Measurements from ENCODE around the genes PDLIM7, PROP1, HNRNPAB and PHYKPL.

DNA sequence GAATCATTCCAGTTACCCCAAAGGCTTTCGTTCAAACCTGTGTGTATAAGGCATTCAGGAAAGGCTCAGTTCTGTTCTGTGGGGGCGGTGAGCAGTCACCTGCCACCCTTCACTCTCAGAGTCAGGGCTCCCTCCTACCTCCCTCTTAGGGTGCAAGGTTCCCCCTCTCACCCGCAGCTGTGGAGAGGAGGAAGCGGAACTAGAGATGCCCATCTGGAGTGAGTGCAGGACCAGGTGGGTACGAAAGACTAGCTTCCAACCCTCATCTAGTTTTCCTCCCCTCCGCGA, 7.1 kb downstream of the PRR7 start:
- PRO-cap, result no peak

DNA sequence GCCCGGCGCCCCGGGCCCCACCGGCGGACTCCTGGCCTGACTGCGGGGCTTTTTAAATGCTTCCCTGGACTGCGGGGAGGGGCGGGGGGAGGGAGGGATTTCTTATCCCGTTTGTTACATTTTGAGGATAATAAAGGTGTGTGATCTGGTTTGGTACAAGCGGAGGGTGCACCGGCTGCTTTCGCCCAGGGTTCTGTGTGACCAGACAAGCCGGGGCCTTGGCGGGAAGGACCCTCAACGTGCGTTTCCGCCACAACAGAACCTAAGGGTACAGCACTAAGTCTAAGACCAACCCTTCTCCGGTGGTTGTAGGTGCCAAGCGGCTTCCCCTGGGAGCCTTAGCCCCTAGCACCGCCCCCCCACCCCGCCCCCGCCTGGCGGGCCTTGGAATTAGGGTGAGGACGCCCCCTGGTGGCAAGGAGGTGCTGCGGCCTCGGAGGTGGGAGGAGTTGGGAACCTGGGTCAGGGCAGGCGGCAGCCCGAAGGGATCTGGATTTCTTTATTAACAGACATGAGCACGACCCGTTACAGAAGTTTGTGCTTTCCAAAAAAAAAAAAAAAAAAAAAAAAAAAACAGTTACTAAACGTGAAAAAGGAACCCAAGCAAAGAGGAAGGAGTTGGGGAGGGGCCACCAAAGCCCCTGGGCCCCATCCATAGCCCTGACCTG, 9.6 kb downstream of the PRR7 start:
- PRO-cap, result no peak

DNA sequence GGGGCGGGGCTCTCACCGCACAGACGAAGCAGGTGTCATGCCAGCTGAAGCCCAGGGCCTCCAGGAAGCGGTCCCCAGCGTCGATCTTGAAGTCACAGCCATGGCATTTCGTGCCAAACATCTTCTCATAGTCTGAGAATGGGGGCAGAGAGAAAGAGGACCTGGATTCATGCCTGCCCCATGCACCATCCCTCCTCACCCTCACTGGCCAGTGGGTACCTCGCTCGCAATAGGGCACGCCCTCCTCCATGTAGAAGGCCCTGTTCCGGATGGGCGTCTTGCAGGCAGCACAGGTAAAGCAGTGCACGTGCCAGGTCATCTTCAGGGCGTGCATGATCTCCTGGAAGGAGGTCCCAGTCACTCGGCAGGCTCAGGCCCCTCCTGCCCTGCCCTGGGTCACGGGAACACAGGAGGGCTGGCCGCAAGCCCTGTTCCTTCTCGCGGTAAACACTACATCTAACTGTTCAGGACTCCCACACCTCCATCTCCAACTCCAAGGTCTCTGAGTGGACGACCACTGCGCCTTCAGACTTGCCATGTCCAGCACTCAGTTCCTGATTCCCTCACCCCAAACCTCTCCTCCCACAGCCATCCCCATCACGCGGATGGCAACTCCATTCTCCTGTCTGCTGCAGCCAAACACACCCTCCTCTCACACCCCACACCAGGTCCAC, 10.6 kb upstream of the DBN1 start:
- PRO-cap, result no peak

DNA sequence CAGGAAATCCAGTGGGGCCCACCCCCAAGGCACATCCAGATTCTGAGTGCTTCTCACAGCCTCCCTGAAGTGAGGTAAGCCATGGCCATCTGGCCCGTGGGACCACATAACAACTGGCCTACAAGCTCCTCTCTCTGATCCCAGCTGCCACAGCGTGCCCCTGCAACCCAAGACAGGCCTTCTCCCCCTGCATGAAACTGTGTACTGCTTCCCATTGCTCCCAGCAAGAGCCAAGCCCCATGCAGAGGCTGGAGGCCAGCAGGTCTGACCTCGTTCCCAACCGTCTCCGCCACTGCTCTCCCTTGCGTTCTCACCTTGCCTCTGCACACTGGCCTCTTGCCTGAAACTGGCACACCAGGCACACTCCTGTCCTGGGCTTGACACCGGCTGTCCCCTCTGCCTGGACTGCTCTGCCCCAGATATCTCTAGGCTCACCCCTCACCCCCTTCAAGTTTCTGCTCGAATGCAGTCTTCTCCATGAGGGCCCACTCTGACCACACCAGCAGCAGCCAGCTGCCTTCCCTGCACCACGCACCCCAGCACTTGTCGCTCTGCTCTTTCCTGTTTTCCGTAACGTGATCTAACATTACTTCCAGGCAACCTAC, 11.2 kb upstream of the DBN1 start:
- PRO-cap, result no peak

- PRO-cap, result no peak
Measured at GRCh38 chr5:177497198-177497514, 248 bp downstream of the PDLIM7 start.

GRCh38 chr5:177497515-177498562, at the start of gene PDLIM7:
TSS of gene PDLIM7 (minus strand) at chr5:177497604.
- PRO-cap, result bidirectional peak, plus-strand start at chr5:177497802, minus-strand start at chr5:177497601

- PRO-cap, result no peak
Measured at GRCh38 chr5:177507570-177508476, 1.8 kb downstream of the DOK3 start.

- PRO-cap, result no peak
Measured at GRCh38 chr5:177537679-177538232, 16.6 kb downstream of the FAM193B start.

DNA sequence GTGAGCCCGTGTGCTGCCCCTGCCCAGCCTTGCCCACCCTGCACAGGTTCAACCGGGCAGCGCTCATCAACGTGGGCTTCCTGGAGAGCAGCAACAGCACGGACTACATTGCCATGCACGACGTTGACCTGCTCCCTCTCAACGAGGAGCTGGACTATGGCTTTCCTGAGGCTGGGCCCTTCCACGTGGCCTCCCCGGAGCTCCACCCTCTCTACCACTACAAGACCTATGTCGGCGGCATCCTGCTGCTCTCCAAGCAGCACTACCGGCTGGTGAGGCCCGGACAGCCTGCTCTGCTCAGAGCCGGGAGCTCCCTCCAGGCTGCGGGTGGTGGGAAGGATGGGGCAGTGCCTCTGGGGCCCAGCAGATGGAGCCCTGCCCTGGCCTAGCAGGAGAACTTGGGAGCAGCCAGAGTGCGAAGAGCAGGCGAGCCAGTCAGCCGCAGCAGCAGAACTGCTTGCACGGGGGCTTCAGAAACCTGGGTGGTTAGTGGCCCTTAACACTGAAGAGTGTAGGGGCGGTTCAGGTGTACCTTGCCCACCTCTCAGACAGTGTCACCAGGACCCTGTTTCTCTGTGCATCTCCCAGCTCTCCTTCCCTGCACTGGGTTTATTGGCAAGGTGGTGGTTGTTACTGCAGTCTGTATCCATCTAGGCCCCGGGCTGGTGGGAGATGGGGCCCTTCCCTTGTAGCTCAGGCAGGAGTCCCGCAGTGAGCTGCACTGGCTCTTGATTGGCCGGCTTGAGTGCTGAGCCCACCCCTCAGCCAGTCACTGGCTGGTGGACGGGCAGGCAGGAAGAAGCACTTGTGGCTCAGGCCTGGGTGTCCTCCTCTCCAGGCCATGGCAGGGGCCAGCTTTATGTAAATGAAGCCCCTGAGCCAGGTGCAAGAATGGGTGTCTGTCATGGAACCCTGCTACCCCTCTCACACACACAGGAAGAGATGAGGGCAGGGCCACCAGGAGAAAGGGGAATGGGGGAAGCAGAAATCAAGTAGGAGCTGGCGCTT, 7.6 kb downstream of the B4GALT7 start:
- PRO-cap, result no peak

DNA sequence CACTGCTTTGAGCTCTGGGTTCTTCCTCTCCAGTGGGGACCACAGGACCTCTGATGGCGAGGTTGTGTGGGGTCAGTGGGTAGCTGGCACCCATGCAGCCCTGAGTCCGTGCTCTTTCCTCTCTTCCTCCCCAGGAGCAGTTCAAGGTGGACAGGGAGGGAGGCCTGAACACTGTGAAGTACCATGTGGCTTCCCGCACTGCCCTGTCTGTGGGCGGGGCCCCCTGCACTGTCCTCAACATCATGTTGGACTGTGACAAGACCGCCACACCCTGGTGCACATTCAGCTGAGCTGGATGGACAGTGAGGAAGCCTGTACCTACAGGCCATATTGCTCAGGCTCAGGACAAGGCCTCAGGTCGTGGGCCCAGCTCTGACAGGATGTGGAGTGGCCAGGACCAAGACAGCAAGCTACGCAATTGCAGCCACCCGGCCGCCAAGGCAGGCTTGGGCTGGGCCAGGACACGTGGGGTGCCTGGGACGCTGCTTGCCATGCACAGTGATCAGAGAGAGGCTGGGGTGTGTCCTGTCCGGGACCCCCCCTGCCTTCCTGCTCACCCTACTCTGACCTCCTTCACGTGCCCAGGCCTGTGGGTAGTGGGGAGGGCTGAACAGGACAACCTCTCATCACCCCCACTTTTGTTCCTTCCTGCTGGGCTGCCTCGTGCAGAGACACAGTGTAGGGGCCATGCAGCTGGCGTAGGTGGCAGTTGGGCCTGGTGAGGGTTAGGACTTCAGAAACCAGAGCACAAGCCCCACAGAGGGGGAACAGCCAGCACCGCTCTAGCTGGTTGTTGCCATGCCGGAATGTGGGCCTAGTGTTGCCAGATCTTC, 9.7 kb downstream of the B4GALT7 start:
- PRO-cap, result no peak

GRCh38 chr5:177633600-177633976, 33.7 kb downstream of the B4GALT7 start:
- PRO-cap, result no peak

DNA sequence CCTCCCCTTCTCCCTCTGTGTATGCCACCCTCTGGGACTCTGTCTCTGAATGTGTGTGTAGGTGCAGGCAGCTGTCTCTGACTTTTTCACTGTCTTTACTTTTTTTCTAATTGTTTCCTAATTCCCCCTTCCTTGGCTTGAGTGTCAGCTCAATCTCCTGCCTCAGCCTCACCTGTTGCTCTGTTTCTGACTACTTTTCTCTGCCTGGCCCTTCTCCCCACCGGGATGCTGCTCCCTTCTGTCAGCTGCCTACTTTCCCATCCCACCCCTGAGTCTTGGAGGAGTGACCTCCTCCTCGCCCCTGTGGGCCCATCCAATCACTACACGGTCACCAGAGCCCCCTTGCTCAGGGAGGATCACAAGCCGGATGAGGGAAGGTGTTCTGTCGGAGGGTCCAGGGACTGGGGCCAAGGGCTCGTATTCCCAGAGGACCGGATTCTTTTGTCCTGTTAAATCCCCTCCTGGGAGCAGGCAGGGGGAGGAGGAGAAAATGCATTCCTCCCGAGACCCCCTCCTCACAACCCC, at the start of gene PROP1:
Gene PROP1, minus strand, starts transcription at position 229 of the 525 bp plus-strand sequence.
- PRO-cap, result no peak

DNA sequence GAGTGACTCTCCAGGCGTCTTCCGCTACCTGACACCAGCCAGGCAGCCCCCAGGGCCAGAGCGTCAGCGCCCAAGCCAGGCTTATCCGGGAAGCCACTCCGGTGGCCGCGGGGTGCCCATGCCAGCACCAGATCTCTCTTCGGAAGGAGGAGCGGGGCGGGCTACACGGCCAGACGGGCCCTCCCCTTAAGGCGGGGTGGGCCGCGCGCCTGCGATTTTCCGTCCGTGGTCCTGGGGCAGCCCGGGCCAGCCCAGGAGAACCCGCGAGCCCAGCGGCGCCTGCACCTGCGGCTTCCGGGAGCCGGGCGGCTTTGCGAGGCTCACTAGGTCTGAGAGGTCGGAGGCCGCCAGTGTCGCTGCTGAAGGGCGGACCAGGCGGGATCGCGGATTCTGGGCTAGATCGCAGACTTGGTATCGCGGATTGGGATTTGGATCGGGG, 10.6 kb upstream of the PROP1 start:
- PRO-cap, result no peak

- PRO-cap, result no peak
Measured at GRCh38 chr5:178055400-178055918, 57.9 kb upstream of the N4BP3 start.

DNA sequence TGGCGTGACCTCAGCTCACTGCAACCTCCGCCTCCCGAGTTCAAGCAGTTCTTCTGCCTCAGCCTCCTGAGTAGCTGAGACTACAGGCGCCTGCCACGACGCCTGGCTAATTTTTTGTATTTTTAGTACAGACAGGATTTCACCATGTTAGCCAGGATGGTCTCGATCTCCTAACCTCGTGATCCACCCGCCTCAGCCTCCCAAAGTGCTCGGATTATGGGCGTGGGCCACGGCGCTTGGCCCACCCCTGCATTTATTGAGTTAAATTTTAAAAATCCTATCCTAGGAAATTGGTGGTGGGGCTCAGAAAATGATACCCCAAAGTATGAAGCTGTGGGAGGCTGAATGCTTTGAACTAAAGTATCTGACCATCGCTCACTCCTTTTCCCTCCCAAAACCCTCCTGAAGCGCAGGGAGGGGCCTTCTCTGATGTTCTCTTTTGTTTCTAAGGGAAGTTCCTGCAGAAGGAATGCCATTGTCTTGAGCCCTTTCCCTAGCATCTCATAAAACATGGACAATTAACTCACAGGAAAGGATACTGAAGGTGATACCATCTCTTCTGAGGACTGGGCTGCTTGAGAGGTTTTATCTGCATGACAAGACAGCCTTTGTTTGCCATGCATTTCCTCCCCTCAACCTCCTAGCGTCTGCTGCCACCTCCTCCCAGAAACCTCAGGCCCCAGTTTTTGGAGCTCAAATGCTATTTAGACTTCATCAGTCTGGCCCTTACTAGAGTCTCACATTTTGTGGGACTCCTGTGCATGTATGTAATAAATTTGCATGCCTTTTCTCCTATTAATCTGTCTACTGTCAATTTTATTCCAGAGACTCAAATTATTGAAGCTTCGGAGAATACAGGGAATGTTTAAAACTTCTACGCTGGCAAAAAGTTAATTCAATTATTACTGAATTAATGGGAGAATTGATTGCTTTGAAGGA, 4.3 kb upstream of the RMND5B start:
- PRO-cap, result no peak

GRCh38 chr5:178147718-178148297, 5.9 kb downstream of the NHP2 start:
- PRO-cap, result no peak

GRCh38 chr5:178203753-178204214, 549 bp upstream of the HNRNPAB start:
- PRO-cap, result no peak

DNA sequence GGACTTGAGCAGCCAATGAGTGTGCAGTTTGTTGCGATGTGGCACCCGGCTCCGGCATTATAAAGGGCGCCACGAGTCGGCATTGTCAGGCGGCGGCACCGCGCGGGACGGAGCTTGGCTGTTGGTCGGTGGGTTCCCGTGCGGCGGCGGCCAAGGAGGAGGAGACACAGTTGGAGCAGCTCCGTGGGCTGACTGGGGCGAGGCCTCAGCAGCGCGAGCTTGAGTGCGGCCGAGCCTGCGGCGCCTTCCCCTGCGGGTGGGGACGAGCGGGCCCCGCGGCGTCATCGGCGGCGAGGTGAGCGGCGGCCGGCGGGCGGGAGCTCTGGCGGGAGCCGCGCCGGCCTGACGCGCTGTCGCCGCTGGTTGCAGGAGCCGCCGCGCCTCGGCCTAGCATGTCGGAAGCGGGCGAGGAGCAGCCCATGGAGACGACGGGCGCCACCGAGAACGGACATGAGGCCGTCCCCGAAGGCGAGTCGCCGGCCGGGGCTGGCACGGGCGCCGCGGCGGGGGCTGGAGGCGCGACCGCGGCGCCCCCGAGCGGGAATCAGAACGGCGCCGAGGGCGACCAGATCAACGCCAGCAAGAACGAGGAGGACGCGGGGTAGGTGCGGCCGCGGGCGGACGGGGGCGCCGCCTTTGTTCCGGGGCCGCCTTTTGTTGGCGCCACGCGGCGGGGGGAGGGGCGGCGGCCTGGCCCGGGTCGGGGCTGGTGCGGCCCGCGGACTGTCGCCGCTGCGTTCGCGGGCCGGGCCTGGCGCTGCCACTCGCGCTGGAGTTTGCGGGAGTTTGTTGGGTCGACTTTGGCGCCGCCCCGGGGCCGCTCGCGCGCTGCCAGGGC, at the start of gene HNRNPAB:
Gene HNRNPAB, plus strand, starts transcription at position 88 of the 838 bp plus-strand sequence.
- PRO-cap, result bidirectional peak, plus-strand start at position 88 of the sequence, minus-strand start outside the sequence

GRCh38 chr5:178220617-178221245, 11.9 kb downstream of the PHYKPL start:
- PRO-cap, result no peak

DNA sequence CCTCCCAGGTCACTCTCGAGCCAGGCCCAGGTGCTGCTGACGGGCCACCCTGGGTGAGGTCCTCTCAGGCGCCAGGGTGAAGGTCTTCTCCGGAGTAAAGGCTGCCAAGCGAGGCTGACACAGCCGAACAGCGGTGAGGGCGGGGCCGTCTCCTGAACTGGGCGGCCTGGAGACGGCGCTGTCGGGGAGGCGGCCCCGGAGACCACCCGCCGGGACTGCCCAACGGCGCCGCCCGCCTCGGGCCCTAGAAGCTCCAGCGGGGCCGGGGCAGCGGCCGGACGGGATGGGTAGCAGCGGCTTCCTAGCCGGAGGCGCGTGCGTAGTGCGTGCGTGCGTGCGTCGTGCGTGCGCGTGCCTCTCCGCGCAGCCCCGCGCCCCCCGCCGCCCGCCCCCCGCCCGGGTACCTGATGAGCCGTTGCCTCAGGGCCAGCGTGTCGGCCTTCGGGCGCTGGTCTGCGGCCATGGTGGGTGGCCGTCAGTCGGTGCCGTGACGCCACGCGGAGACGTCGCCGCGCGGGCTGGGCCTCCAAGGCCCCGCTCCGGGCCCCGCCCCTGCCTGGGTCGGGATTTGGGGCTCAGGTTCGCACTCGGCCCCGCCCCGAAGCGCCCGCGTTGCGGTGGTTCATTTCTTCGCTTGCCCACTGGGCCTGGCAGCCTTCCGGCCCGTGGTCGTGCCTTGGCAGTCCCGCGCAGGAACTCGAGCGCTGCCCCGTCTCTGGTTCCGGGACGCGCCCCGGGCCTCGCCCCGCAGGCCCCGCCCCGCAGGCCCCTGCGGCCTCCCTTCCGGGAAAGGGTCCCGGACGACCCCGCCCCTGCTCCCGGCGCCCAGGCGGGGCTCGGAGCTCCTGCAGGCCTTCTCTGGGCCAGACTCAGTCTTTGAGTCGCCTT, at the start of gene PHYKPL:
Gene PHYKPL, minus strand, starts transcription at position 715 of the 888 bp plus-strand sequence.
- PRO-cap, result bidirectional peak, plus-strand start at position 407 of the sequence, minus-strand start at position 303 of the sequence

Data from ascending aorta (tissue), 1 donor.